Frontal cortex (tissue), 2 donors: ENCODE results near the genes ZSCAN20 and GJB5.

GRCh38 chr1:32939618-32940170, 24.9 kb downstream of the RNF19B start:
- RAMPAGE, long total RNA, result no peak

- RAMPAGE, long total RNA, result no peak
Observed at GRCh38 chr1:33152522-33153820, 28.9 kb downstream of the TRIM62 start.

- RAMPAGE, long total RNA, result no peak
Observed at GRCh38 chr1:33301010-33301466, 19.9 kb downstream of the A3GALT2 start.

DNA sequence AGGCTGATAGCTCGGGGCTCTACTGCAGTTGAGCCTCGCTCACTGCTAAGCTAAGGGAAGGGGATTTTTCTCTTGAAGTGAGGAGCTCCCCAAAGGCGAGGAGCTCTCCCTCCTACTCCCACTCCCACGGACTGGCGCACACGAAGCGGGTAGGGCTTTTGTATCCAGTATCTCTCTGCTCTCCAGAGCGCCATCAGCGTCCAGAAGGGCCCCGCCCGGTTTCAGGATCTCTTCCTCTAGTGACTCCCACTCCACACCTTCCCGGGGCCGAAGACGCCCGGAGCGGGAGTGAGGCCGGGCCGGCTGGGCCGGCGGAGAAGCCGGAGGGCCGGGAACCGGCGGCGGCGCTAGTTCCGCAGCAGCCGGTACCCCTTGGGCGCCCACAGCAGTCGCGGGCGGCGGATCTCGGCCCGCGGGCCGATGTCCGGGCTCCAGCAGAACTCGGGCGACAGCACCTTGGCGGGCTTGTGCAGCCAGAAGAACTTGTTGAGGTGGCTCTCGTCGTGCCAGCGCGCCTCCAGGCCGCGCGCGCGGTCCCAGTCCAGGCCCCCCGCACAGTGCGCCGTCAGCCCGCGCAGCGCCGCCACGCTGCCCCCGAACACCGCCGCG, 14.4 kb downstream of the A3GALT2 start:
- RAMPAGE, long total RNA, result no peak

DNA sequence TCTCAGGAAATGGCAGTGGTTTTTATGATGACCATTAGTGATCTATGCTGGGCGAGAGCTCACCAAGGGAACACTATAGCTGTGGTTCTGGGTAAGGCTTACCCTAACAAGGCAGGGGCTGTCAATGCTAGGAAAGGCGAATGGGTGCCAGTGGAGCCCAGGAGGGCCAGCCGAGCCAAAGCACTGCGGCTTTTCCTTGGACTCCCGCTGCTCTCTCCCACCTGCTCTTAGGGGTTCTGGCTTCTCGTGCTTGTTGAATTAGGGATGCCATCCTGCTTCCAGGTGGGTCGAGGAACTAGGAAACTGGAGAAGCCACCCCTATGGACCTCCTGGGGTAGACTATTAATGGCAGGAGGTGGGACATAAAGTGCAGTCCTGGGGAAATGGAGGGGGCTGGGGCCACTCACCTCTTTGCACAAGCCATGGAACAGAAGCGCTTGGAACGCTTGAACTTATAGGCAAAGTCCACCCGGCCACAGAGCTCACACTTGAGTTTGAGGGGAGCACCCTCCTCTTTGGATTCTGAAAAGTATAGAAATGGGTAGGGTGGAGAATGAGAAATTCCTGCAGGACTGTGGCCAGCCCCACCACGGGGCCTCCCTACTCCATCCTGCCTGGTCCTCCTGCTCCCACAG, 10.2 kb upstream of the A3GALT2 start:
- RAMPAGE, long total RNA, result no peak

- RAMPAGE, long total RNA, result no peak
Observed at GRCh38 chr1:33332065-33333221, 11.5 kb upstream of the A3GALT2 start.

DNA sequence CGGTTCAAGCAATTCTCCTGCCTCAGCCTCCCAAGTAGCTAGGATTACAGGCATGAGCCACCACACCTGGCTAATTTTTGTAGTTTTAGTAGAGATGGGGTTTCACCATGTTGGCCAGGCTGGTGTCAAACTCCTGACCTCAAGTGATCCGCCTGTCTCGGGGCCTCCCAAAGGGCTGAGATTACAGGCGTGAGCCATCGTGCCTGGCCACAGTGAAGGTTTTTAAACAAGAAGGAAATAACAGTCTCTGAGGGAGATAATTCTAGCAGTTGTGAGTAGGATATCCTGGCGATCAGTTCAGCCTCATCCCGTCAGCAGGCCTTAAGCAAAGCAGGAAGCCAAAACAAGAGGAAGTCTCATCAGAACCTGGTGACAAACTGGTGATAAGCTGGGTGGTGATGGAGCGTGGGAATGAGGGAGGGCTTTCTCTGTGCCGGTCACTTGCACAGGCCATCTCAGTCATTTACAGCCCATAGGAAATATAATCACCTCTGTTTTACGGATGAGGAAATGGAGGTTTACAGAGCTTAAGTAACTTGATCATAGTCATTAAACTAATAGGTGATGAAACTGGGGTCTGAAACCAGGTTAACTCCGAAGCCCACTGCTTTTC, 40.6 kb upstream of the A3GALT2 start:
- RAMPAGE, long total RNA, result no peak

GRCh38 chr1:33472111-33472899, at the start of gene ZSCAN20:
ZSCAN20 (plus strand) TSS chr1:33472645.
- RAMPAGE, long total RNA, result no peak

GRCh38 chr1:34621890-34622232, 133.0 kb upstream of the GJB5 start:
- RAMPAGE, long total RNA, result no peak

GRCh38 chr1:34647706-34647955, 107.2 kb upstream of the GJB5 start:
- RAMPAGE, long total RNA, result no peak

DNA sequence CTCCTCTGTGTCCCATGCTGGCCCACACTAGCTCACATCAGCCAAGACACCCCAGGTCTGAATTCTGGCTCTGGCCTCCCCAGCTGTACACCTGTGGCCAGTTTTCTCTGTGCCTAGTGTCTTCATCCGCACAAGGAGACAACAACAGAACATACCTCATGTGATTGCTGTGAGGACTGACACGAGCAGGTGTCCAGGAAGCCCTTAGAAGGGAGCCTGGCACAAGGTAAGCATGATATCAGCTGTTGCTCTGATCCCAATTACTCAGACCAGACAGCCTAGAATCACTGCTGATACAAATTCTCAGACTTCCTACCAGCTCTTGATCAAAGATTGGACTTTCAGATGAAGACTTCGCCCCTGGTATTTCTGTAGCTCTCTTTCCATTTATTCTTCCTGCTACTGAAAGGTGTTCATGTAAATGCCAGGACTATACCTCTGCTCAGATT, 71.2 kb upstream of the GJB5 start:
- RAMPAGE, long total RNA, result no peak

DNA sequence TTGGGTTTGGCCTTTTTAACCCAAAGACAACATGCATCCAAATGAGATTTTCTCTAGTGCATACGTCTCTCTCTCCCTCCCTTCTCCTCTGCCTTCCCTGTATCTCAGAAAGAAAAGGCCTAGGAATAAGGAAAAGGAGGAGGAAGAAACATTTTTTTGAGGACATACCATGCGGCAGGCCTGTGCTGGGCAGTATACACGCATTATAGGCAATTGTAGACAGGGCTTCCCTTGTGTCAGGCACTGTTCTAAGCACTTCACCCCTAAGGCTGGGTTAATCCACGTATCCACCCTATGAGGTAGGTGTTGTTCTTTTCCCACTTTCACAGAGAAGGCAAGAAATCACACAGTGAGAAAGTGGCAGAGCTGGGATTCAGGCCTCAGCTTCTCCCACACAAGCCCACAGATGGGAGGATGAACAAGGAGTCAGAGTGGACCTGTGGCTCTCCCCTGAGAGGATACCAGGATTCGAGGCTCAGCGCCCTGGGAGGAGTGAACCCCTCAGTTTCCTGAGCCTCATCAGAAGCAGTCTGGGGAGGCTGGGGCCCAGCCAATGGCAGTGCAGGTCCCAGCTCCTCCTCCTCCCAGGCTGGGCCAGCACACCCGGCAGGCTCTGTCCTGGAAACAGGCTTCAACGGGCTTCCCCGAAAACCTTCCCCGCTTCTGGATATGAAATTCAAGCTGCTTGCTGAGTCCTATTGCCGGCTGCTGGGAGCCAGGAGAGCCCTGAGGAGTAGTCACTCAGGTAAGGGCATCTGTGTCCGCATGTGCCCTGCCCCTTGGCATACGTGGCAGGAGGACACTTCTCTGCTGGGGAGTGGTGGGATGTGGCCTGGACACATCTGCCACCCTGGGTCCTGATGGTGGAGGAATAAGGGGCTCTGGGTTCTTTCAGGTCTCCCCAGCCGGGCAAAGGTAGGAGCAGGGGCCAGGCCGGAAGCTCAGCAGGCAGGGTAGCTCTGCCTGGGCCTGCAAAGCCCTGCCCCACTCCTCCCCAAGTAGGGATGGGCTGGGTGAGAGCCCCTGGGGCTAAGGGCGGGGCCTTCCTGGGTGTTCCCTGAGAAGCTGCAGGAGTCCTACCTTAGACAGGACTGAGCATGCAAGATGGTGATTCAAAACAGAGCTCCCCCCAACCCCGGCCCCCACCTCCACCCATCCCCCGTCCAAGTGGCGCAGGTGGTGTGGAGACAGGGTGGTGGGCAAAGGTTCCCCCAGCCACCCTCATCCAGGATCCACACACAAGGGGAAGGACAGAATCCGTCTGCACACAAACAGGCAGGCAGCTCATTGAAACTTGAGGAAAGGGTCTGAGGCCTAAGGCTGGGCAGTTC, at the start of gene GJB5:
GJB5 (plus strand) TSS at position 597 of the 1,331 bp plus-strand sequence.
- RAMPAGE, long total RNA, result no peak

DNA sequence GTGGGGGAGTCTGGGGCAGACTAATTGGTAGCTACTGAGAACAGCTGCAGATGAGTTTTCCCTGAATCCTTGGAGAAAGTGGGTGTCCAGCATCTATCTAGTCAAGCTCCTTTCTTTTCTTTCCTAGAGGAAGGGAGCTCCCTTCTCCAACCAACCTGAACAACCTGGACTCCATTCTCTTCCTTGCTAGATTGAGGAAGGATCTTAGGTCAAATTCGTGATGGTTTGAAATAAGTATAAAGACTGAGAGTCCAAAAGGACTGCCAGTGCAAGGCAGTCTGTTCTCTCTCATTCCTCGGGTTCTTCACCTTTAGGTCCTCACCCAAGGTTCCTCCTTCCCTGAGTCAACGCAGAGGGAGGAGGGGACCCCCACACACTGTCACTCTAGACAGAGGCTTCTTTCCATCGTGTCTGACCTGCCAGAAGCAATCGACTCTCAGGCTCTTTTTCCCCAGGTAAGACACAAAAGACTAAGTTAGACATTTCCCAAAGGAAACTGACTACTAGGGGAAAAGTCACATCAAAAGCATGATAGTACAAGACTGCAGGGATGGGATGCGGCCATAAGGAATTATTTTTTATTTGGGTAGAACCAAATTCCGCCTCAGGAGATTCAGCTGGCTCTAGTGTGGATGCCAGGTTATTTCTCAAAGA, 12.2 kb downstream of the TMEM35B start:
- RAMPAGE, long total RNA, result no peak

- RAMPAGE, long total RNA, result no peak
Observed at GRCh38 chr1:35185694-35186763, 6.9 kb downstream of the SFPQ start.

DNA sequence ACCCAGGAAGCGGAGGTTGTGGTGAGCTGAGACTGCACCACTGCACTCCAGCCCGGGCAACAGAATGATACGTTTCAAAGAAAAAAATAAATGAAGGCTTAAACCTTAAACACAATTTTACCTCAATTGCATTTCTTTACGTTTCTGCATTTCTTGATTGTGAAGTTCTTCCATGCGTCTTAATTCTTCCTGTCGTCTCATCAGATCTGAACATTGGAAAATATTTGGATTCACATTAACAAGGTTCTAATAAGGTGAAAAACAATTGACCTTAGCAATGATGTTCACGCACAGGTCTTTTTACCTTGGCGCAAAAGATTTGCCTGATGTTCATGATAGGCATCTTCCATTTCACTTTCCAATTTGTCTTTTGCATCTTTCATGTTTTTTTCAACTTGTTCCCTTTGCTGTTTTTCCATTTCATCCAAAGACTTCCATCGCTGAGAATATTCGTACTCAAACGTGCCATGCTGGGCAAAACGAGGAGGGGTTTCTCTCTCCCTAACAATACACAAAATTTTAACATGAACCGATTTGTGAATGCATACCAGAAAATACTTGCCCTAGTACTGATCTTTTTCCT, 4.0 kb downstream of the SFPQ start:
- RAMPAGE, long total RNA, result no peak

GRCh38 chr1:35360271-35361465, 92.2 kb downstream of the ZMYM4 start:
- RAMPAGE, long total RNA, result no peak

DNA sequence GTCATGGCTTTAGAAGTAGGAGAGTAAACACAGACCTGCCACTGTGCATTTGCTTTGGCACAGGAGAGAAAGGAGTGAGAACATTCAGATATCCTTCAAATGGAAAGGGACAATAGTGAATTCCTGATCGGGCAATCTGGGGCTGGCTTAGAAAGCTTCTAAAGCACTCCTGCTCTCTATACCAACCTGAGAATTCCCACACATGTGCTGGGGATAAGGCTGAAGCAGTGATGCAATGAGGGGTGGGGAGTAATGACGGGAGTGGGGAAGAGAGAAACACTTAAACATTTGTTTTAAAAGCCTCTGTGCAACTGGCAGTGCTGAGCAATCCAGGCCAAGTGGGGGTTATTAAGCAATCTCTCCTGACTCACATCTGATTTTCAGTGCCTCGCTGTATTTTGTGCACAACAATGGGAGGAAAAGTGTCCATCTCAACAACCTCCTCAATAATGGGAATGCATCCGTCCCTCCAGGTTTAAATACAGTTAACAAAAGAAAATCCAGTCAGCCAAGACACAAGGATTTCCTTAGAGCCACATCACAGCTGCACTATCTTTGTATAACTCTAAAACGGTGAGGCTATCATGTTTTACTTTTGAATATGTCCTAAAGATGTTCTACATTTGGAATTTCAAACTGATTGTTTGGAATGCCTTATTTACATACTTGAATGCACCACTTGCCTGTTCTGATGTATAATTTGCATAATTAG, 108.7 kb downstream of the KIAA0319L start:
- RAMPAGE, long total RNA, result no peak

DNA sequence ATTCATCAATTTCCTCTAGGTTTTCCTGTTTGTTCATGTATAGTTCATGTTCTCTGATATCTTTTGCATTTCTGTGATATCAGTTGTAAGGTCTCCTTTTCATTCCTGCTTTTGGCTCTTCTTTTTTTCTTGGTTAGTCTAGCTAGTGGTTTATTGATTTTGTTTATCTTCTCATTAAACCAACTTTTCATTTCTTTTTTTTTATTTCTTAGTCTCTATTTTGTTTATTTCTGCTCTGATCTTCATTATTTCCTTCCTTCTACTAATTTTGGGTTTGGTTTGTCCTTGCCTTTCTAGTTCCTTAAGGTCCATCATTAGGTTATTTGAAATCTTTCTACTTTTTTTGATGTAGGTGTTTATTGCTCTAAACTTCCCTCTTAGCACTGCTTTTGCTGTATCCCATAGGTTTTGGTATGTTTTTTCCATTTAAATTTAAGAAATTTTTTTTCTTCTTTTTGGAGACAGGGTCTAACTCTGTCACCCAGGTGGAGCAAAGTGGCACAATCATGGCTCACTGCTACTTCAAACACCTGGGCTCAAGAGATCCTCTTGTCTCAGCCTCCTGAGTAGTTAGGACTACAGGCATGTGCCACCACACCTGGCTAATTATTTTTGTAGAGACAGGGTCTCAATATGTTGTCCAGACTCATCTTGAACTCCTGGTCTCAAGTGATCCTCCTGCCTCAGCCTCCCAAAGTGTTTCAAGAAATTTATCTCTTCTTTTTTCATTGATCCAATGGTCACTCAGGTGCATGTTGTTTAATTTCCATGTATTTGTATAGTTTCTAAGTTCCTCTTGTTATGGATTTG, 29.3 kb downstream of the KIAA0319L start:
- RAMPAGE, long total RNA, result no peak

DNA sequence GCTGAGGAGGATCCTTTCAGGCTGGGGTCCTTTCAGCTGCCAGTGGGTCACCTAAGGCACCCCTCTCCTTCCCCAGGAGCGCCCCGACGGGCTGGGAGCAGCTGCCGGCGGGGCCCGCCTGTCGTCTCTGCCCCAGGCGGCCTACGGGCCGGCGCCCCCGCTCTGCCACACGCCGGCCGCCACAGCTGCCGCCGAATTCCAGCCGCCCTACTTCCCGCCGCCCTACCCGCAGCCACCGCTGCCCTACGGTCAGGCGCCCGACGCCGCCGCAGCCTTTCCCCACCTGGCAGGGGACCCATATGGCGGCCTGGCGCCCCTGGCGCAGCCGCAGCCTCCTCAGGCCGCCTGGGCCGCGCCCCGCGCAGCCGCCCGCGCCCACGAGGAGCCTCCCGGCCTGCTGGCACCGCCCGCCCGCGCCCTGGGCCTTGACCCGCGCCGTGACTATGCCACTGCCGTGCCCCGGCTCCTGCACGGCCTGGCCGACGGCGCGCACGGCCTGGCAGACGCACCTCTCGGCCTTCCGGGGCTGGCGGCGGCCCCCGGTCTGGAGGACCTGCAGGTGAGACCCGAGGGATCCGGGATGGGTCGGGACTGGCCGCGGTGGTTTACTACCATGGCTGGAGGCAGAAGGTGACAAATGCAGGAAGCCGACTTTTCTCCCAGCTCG, 870 bp downstream of the TFAP2E start:
- RAMPAGE, long total RNA, result no peak

DNA sequence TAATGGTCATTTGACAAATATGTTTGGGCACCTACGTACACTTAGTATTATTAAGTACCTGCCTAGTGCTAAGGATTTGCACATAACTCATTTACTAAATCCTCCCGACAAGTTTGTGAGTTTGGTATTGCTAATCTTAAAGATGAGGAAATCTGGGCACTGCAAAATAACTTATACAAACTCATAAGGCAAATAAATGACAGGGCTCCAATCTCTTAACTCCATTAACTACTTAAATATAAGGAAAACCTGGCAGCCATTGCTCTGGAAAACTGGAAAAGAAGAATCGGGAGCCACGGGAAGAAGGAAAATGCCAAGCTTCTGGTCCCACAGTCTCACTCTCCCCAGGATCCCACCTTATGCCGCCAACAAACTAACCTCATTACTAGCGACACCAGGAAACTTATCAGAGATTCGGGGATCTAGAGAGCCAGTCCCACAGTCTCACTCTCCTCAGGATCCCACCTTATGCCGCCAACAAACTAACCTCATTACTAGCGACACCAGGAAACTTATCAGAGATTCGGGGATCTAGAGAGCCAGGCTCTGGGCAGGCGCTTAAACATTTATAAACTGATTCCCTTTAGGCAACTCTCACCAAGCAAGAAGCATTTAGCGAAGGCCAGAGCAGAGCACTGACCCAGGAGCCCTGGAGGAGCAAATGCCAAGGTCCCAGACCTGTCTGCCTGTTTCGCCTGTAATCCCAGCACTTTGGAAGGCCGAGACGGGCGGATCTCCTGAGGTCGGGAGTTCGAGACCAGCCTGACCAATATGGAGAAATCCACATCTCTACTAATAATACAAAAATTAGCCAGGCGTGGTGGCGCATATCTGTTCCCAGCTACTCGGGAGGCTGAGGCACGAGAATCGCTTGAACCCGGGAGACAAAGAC, 844 bp downstream of the PSMB2 start:
- RAMPAGE, long total RNA, result no peak